ENCODE data around the genes TRIM45 and TENT5C.

DNA sequence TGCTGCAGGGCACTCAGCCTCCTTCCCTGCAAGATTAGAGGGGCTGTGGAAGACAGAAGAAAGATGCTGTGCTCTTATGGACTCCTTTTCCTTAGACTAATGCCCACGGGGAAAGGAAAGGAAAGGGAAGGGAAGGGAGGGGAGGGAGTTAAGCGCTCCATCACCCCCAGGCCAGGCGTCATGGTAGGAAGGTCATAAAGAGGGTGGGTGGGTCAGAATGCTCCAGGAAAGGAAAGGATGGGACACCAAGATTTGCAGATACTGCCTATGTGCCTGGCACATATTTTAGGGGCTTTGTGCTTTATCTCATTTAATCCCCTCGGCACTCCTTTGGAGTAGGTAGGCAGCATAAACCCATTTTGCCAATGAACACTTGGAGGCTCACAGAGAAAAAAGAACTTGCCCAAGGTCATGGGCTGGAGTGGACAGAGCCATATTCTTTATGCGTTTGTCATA lies 41.4 kb downstream of the MAB21L3 start:
- PRO-cap, 7 experiments = peak in 7 of 7 experiments; most common minus-strand start position 98 of the sequence (in 5)
- RAMPAGE, long total RNA, 2 experiments = no peak in any of the 2 experiments

DNA sequence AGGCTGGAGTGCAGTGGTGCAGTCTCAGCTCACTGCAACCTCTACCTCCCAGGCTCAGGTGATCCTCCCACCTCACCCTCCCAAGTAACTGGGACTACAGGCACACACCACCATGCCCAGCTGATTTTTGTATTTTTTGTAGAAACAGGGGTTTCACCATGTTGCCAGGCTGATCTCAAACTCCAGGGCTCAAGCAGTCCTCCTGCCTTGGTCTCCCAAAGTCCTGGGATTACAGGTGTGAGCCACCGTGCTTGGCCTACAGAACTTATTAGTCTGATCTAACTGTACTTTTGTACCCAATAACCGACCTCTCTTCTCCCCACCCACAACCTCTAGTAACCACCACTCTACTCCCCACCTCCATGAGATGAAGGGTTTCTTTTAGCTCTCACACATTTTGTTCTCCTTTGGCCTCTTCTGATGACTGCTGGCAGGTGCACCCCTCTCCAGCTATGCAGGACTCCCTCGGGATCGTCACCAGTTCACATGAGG lies 100.0 kb upstream of the ATP1A1 start:
- PRO-cap, 7 experiments = no peak in any of the 7 experiments
- RAMPAGE, long total RNA, 2 experiments = no peak in any of the 2 experiments

- PRO-cap, 7 experiments = no peak in any of the 7 experiments
- RAMPAGE, long total RNA, 2 experiments = no peak in any of the 2 experiments
Observed at GRCh38 chr1:116405288-116406154, 32.5 kb downstream of the ATP1A1 start.

DNA sequence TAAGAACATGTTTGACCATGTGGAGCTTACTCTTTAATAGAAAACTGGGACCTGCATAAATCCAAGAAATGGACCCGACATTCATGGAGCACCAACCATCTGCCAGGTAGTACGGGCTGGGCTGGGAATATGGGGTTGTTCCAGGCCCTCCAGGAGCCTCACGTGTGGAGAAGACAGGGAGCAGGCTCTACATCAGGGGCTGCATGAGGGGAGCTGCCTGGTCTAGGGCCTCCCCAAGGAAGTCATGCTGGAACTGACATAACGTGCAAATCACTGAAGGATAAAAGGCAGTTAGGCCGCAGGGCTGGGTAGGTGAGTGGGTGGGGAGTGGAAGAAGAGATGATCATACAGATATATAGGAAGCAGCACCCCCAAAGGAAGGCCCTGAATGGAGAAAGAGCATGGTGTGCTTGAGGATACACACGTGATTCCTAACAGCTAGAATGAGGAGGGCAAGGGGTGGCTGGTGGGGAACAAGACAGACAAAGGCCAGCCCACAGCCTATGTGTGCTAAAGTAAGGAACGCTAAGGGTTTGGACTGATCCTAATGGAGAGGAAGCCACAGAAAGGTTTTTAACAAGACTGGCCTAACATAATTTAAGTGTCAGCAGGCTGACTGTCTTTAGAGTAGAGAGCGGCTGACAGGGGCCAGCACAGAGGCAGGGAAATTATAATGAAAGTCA lies 26.0 kb downstream of the CD58 start:
- PRO-cap, 7 experiments = no peak in any of the 7 experiments
- RAMPAGE, long total RNA, 2 experiments = no peak in any of the 2 experiments

DNA sequence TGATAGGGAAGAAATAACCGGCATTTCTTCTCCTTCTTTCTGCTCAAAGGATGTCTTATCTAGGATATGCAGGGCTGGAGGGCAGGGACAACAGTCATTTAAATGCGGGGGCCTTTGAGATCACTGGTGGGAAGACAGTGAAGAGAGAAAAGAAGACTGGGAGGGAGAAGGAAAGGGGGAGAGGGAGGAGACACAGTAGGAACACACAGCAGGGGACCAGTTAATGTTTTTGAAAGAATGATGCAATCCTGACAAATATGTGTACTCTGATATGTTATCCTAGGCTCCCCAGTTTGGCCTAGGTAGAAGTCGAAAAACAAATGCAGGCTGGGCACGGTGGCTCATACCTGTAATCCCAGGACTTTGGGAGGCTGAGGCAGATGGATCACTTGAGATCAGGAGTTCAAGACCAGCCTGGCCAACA lies 20.1 kb upstream of the IGSF3 start:
- PRO-cap, 7 experiments = no peak in any of the 7 experiments
- RAMPAGE, long total RNA, 2 experiments = no peak in any of the 2 experiments

- PRO-cap, 7 experiments = no peak in any of the 7 experiments
- RAMPAGE, long total RNA, 2 experiments = no peak in any of the 2 experiments
Observed at GRCh38 chr1:116711431-116711655, 42.9 kb upstream of the CD2 start.

GRCh38 chr1:116722395-116722770 lies 31.8 kb upstream of the CD2 start:
- PRO-cap, 7 experiments = no peak in any of the 7 experiments
- RAMPAGE, long total RNA, 2 experiments = no peak in any of the 2 experiments

DNA sequence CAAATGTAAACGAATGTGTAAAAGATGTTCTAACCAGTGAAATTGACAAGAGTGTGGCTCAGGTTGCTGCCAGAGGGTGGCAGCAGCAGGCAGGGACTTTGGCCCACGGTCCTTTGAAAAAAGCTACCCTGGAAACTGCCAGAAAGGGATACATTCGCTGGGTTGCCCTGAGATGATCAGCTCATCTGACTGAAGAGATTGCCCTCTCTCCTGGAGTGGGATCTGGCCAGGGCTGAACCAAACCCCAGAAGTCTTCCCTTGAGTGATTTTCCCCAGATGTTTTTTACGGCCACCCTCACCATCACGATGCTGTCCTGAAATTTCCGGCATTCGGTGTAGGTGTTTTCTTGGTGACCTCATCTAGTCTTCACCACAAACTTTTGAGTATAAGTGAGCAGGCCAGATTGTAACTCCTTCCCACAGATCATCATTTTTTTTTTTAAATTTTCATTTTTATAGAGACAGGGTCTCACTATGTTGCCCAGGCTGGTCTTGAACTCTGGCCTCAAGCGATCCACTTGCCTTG lies 16.8 kb upstream of the CD2 start:
- PRO-cap, 7 experiments = no peak in any of the 7 experiments
- RAMPAGE, long total RNA, 2 experiments = no peak in any of the 2 experiments

DNA sequence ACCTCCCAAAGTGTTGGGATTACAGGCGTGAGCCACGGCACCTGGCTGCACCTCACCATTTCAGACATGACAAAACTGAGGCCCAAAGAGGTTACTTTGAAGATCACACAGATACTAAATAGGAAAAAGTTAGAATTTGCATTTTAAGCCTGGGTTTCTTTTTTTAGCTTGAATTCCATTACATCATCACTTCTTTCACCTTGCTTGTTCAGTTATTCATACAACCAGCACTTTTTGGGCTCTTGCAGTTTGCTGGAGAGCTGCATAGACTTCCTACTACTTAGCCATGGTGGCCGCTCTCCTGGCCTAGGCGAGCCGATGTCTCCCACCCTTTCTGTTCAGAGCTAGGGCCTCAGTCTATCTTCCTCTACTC lies 16.3 kb upstream of the CD2 start:
- PRO-cap, 7 experiments = no peak in any of the 7 experiments
- RAMPAGE, long total RNA, 2 experiments = no peak in any of the 2 experiments

DNA sequence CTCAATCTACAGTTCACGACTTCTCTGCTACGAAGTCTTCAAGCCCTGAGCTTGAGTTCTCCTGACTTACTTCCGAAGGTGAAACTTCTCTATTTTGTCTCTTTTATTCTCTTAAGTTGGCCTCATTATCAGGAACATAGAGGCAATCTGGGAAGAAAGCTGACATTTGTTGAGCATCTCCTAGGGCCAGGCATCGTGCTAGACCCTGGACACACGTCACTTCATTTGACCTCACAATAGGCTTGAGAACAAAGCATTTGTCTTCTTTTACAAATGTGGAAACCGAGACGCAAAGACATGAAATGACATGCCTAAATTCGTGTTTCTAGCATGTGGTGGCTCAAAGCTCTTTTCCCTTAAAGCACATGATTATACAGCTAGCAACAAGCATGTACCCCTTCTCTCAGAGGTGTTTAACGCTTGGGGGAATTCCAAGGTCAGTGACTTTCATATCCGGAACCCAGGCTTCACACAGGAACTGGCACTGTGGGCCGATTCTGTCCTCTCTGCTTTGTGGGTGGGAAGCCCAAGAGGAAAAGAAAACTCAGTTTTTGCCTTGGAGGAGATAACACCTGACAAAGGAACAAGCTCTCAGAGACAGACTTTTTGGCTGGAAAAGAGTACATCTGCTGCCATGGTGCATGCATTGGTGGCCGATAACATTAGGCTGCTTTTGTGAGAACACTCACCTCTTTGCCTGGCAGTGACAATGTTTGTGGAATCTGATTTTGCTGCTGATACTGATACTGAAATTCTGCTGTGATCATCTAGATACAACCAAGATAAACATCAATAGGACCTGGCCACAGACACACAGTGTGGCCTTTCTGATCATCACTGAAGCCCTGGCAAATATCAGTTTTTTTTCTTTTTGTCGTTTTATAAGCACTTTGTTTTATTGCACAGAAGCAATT lies 15.4 kb upstream of the CD2 start:
- PRO-cap, 7 experiments = no peak in any of the 7 experiments
- RAMPAGE, long total RNA, 2 experiments = no peak in any of the 2 experiments

DNA sequence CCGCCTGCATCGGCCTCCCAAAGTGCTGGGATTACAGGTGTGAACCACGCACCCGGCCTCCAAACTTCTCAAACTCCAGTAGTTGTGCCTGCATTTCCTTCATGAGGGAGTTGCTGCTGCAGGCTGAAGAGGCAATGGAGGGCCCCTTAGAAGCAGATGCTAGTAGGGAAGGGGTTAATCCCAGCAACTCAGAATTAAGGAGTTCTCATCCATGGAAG lies 2.9 kb downstream of the CD2 start:
- PRO-cap, 7 experiments = no peak in any of the 7 experiments
- RAMPAGE, long total RNA, 2 experiments = no peak in any of the 2 experiments

DNA sequence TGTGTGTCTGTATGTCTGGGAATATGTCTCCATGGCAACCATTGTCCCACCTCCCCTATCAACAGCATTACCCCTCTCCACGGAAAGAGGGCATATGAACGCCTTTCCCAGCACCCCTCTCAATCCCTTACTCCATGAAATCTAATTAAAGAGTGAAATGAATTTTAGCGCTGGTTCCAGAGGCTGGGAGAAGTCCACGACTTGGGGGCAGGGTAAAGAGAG lies 31.5 kb upstream of the PTGFRN start:
- PRO-cap, 7 experiments = peak in 1 of 7 experiments; most common plus-strand start position 77 of the sequence (in 1)
- RAMPAGE, long total RNA, 2 experiments = no peak in any of the 2 experiments

DNA sequence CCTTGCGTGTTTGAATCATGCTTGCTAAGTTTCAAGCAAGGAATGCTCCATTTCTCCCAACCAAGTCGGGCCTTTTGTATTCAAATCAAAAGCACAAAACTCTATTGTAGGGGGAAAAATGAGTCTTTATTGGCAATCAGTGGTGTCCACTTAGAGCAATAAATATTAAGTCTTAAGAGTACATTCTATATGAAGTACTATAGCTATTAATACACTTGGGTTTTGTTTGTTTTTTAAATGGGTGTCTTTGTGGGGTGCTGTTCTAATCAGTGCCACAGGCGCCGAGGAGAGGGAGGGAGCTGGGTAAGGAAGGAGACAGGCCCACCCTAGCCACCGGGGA lies 704 bp upstream of the PTGFRN start:
- PRO-cap, 7 experiments = no peak in any of the 7 experiments
- RAMPAGE, long total RNA, 2 experiments = no peak in any of the 2 experiments

DNA sequence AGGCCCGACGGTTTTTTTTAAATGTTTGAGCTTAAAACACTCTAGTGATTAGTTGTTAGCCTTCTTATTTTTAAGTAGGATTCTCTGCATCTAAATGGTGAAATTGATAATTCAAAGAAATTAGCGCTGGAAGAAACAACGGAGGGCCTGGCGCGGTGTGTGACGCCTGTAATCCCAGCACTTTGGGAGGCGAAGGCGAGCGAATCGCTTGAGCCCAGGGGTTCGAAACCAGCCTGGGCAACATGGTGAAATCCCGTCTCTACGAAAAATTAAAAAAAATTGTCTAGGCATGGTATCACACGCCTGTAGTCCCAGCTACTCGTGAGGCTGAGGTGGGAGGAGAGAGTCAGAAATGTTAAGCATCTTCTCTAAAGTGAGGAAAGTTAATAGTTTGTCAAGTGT lies 839 bp downstream of the TTF2 start:
- PRO-cap, 7 experiments = no peak in any of the 7 experiments
- RAMPAGE, long total RNA, 2 experiments = no peak in any of the 2 experiments

DNA sequence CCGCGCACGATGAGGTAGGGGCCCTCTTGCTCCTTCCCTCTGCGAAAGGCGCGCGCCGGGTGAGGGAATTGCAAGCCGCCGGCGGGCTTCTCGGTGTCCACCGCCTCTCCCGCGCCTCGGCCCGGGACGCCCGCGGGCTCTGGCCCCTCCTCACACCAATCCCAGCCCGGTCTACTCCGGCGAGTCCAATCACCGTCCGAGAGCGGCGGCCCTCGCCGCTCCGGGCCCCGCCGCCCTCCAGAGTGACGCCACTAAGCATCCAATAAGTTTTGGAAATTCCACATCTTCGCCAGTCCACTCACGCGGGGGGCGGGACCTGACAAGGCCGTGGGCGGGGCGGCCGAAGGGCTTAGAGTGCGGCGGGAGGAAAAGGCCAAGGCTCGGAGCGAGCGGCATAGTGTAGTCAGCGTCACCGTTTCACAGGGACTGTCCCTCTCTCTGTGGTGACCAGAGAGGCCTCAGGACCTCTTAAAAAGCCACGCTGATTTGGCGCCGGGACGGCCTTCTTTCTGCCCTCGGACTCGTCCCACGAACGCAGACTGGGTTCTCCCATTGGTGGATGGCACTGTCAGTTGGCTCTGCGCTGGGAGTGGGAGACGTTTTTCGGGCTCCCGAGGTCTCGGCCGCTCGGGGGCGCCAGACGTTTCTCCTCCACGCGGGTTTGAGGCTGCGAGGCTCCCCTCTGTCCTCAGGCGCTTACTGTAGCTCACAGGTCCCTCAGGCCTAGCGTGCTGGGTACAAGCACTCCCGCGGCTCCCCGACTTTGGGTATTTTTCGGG lies at the start of gene TRIM45:
Gene TRIM45, minus strand, starts transcription at position 144 of the 779 bp plus-strand sequence.
- PRO-cap, 7 experiments = peak in 7 of 7 experiments; most common plus-strand start position 376 of the sequence (in 6); most common minus-strand start position 141 of the sequence (in 7)
- RAMPAGE, long total RNA, 2 experiments = no peak in any of the 2 experiments

GRCh38 chr1:117368665-117369096 lies 1.4 kb downstream of the MAN1A2 start:
- PRO-cap, 7 experiments = peak in 1 of 7 experiments; most common minus-strand start chr1:117368940 (in 1)
- RAMPAGE, long total RNA, 2 experiments = no peak in any of the 2 experiments

GRCh38 chr1:117605873-117606375 lies at the start of gene TENT5C:
Gene TENT5C, plus strand, starts transcription at chr1:117606048.
- PRO-cap, 7 experiments = peak in 7 of 7 experiments; most common plus-strand start chr1:117606053 (in 4)
- RAMPAGE, long total RNA, 2 experiments = start-site peak on the plus strand in 2 of 2 experiments, at chr1:117606043-117606049 at its widest, 52 to 76 reads per replicate

- PRO-cap, 7 experiments = no peak in any of the 7 experiments
- RAMPAGE, long total RNA, 2 experiments = no peak in any of the 2 experiments
Observed at GRCh38 chr1:117632708-117632937, 26.8 kb downstream of the TENT5C start.

- PRO-cap, 7 experiments = no peak in any of the 7 experiments
- RAMPAGE, long total RNA, 2 experiments = no peak in any of the 2 experiments
Observed at GRCh38 chr1:117638559-117639085, 32.8 kb downstream of the TENT5C start.

DNA sequence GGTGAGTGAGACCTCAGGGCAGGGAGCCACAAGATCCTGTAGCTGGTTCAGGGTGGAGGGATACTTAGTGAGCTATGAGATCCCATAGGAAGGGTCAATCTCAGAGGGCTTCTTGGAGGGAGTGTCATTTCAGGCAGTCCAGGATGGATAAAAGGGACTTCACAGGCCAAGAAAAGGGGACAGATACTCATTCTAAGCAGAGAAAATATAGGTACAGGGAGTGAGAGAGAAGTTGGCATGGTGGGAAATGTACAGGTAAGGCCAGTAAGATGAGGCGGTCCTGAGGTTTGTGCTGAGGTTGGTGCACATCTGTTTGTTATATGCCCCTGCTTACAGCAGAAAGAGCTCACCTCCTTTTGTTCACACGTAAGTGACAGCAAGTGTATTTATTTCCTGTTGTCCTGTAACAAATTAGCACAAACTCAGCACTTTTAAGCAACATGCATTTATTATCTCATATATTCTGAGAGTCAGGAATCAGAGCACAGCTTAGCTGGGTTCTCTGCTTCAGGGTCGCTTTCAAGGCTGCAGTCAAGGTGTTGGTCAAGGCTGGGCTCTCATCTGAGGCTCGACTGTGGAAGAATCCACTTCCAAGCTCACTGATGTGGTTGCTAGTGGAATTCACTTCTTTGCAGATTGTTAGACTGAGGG lies 45.7 kb downstream of the TENT5C start:
- PRO-cap, 7 experiments = no peak in any of the 7 experiments
- RAMPAGE, long total RNA, 2 experiments = no peak in any of the 2 experiments